Liver (tissue), 9 donors: Measurements from ENCODE around the genes RAB44 and MTCH1.

- PRO-cap, 5 experiments = no peak in any of the 5 experiments
- RAMPAGE, long total RNA, 2 experiments = no peak in any of the 2 experiments
- RRBS = no CpG with 5 or more reads among the region's 21 CpGs
Observed at GRCh38 chr6:36591756-36592771, 2.1 kb upstream of the SRSF3 start.

DNA sequence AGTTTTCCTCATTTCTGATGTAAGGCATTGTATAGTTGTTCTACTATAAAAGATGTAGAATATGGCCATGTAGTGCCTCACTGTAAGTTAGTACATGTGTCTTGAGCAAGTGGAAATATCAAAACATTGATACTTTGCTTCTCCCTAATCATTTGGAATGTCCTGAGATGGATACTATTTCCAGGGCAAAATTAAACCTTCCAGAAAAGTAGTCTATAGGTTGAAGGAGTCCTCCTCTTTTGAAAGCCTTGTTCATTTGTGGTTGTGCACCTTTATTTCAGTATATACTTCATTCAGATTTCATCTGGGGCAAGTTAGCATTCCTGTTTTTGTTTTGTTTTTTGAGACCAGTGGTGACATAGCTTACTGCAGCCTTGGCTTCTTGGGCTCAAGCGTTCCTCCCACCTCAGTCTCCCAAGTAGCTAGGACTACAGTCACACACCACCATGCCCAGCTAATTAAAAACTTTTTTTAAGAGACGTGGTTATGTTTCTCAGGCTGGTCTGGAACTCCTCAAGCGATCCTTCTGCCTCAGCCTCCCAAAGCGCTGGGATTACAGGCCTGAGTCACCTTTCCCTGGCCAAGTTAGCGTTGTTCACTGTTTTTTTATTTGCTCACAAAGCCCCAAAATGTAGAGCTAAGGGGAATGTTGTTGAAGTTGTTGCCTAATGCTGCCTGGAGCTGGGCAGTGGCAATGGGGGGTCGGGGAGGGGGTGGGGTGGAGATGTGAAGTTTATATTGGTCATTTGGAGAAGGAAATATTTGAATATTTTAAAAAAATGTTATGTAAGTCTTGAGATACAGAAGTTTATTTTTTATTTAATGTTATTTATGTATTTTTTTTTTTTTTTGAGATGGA lies 11.8 kb downstream of the SRSF3 start:
- PRO-cap, 5 experiments = no peak in any of the 5 experiments
- RAMPAGE, long total RNA, 2 experiments = no peak in any of the 2 experiments
- RRBS = no CpG with 5 or more reads among the region's 6 CpGs

- PRO-cap, 5 experiments = no peak in any of the 5 experiments
- RAMPAGE, long total RNA, 2 experiments = no peak in any of the 2 experiments
- RRBS = no CpG with 5 or more reads among the region's 5 CpGs
Observed at GRCh38 chr6:36611643-36612131, 17.5 kb downstream of the SRSF3 start.

- PRO-cap, 5 experiments = no peak in any of the 5 experiments
- RAMPAGE, long total RNA, 2 experiments = no peak in any of the 2 experiments
- RRBS = no CpG with 5 or more reads among the region's 14 CpGs
Observed at GRCh38 chr6:36633976-36634650, 40.0 kb downstream of the SRSF3 start.

- PRO-cap, 5 experiments = peak in 1 of 5 experiments; most common plus-strand start chr6:36682522 (in 1); most common minus-strand start chr6:36682385 (in 1)
- RAMPAGE, long total RNA, 2 experiments = no peak in any of the 2 experiments
- RRBS = no CpG with 5 or more reads among the region's 13 CpGs
Observed at GRCh38 chr6:36681939-36683231, 3.9 kb downstream of the CDKN1A start.

GRCh38 chr6:36697257-36698030 lies at the start of gene RAB44:
TSS of gene RAB44 (plus strand) at chr6:36697826.
- PRO-cap, 5 experiments = no peak in any of the 5 experiments
- RAMPAGE, long total RNA, 2 experiments = no peak in any of the 2 experiments
- RRBS = no CpG with 5 or more reads among the region's 8 CpGs

DNA sequence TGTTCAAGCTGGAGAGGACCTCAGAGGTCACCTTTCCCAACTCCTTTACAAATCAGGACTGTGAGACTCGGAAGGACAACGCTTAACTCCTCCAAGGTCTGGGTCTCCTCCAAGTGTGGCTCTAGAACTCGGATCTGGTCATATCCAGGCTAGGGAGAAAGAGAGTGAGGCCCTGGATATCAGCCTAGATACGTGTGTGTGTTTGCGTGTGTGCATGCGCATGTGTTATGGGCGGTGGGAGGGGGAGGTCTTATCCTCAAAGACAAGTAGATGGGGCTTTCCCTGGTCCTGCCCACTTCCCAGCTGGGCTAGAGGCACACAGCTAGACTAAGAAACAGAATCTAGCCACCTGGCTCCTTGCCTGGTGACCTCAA lies 13.3 kb downstream of the CPNE5 start:
- PRO-cap, 5 experiments = no peak in any of the 5 experiments
- RAMPAGE, long total RNA, 2 experiments = no peak in any of the 2 experiments
- RRBS = no CpG with 5 or more reads among the region's 7 CpGs

- PRO-cap, 5 experiments = no peak in any of the 5 experiments
- RAMPAGE, long total RNA, 2 experiments = no peak in any of the 2 experiments
- RRBS = no CpG with 5 or more reads among the region's 4 CpGs
Observed at GRCh38 chr6:36836393-36837191, 2.7 kb downstream of the CPNE5 start.

- PRO-cap, 5 experiments = no peak in any of the 5 experiments
- RAMPAGE, long total RNA, 2 experiments = no peak in any of the 2 experiments
- RRBS = no CpG with 5 or more reads among the region's 2 CpGs
Observed at GRCh38 chr6:36871682-36872020, 3.0 kb downstream of the PPIL1 start.

- PRO-cap, 5 experiments = no peak in any of the 5 experiments
- RAMPAGE, long total RNA, 2 experiments = no peak in any of the 2 experiments
- RRBS = no CpG with 5 or more reads among the region's 6 CpGs
Observed at GRCh38 chr6:36907769-36908380, 22.1 kb downstream of the C6orf89 start.

DNA sequence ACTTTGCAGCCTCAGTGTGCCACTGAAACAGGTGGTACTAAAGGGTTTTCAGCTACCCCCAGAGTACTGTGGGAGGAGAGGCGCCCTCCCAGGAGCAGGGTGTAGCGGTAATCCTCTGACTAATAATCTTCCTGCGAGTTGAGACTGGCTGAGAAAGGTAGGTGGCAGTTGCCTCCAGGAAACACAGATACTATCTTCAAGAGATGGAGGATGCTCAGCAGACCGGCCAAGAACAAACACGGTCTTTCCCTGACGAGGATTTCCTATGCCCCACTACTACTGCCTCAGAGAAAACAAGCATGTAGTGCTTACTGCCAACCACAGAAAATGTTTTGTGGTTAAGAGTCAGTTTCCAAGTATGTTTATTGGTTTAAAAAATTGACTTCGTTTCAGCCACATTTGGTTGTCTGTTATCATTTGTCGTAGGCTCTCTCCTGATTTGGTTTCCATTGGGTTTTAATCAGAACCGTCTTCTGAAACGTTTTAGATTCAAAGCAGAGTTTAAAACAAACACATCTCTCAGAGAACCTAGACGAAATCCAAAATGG lies 26.9 kb downstream of the C6orf89 start:
- PRO-cap, 5 experiments = no peak in any of the 5 experiments
- RAMPAGE, long total RNA, 2 experiments = no peak in any of the 2 experiments
- RRBS = no CpG with 5 or more reads among the region's 11 CpGs

DNA sequence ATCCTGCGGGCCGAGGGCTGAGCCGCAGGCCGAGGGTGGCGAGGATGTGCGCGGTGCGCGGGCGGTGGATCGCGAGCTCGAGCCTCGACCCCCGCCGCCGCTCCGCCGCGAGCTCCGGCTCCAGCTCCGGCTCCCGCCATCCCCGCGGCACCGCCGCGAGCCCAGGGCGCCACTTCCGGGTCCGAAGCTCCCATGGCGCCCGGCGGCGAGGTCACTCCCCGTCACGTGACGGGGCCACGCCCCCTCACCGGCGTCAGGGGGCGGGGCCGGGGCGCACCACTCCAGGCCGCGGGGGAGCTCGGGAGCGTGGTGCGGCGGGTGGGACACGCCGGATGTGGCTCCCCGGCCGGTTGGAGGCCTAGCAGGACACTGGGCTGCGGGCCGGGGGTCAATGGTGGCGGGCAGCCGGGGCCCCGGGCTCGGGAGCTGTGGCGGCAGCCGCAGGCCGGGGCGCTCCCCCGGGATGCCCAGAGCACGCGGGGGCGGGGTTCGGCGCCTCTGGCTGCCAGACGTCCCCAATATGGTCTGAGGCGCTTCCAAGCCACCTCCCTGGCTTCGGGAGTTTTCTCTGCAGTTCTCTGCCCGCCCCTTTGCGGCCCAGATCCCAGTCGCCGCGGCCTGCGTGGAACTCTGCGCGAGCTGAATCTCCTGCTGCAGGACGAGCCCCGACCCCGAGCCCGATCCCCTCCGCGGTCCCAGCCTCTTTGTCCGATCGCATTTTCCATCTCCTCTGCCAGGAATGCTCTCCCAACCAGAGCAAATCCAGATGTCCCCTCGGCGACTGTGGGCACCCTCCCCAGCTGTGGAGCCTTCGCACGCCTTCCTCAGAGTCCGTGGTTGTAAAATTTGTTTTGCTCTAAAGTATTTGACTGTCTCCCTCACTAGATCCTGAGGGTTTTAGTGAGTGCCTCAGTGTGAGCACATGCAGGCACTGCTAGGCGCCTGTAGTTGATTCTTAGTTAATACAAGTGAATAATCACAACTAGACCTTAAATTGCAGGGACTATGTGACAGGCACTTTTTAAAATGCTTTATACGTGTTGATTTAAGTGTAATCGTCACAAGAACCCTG lies at the start of gene MTCH1:
TSS of gene MTCH1 (minus strand) at position 217 of the 1,072 bp plus-strand sequence.
- PRO-cap, 5 experiments = peak in 5 of 5 experiments; most common plus-strand start position 607 of the sequence (in 4); most common minus-strand start position 168 of the sequence (in 4)
- RAMPAGE, long total RNA, 2 experiments = no peak in any of the 2 experiments
- RRBS = 2% methylated on average over 27 of the region's 97 CpGs

- PRO-cap, 5 experiments = no peak in any of the 5 experiments
- RAMPAGE, long total RNA, 2 experiments = no peak in any of the 2 experiments
- RRBS = no CpG with 5 or more reads among the region's 10 CpGs
Observed at GRCh38 chr6:37008609-37009118, 3.2 kb downstream of the FGD2 start.

DNA sequence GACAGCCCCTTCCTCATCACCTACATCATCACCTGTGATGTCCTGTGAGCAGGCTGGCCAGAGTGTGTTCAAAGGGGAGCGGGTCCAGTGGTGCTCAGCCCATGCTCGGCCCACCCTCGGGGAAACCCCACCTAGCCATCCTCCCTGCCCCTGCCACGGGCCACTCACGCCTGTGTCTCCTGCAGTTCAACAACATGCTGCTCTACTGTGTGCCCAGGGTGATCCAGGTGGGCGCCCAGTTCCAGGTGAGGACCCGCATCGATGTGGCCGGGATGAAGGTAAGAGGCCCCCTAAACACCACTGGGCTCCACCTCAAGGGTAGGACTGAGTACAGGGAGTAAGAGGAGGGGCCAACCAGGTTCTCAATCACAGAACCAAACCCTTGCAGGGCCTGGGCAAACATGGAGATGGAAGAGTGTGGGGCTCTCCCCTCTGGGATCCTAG lies 10.2 kb downstream of the FGD2 start:
- PRO-cap, 5 experiments = no peak in any of the 5 experiments
- RAMPAGE, long total RNA, 2 experiments = no peak in any of the 2 experiments
- RRBS = no CpG with 5 or more reads among the region's 9 CpGs

GRCh38 chr6:37102050-37103181 lies 67.5 kb upstream of the PIM1 start:
- PRO-cap, 5 experiments = peak in 5 of 5 experiments; most common plus-strand start chr6:37102509 (in 2); most common minus-strand start chr6:37102632 (in 3)
- RAMPAGE, long total RNA, 2 experiments = no peak in any of the 2 experiments
- RRBS = 2% methylated on average over 16 of the region's 41 CpGs

DNA sequence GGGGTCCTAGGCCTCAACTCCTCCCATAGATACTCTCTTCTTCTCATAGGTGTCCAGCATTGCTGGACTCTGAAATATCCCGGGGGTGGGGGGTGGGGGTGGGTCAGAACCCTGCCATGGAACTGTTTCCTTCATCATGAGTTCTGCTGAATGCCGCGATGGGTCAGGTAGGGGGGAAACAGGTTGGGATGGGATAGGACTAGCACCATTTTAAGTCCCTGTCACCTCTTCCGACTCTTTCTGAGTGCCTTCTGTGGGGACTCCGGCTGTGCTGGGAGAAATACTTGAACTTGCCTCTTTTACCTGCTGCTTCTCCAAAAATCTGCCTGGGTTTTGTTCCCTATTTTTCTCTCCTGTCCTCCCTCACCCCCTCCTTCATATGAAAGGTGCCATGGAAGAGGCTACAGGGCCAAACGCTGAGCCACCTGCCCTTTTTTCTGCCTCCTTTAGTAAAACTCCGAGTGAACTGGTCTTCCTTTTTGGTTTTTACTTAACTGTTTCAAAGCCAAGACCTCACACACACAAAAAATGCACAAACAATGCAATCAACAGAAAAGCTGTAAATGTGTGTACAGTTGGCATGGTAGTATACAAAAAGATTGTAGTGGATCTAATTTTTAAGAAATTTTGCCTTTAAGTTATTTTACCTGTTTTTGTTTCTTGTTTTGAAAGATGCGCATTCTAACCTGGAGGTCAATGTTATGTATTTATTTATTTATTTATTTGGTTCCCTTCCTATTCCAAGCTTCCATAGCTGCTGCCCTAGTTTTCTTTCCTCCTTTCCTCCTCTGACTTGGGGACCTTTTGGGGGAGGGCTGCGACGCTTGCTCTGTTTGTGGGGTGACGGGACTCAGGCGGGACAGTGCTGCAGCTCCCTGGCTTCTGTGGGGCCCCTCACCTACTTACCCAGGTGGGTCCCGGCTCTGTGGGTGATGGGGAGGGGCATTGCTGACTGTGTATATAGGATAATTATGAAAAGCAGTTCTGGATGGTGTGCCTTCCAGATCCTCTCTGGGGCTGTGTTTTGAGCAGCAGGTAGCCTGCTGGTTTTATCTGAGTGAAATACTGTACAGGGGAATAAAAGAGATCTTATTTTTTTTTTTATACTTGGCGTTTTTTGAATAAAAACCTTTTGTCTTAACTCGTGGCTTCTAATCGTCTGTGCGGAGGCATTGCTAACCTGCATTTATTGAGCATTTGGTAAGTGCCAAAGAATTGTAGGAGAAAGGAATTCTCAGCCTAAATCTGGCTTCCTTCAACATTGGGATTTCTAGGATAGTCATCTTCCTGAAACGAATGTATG lies 4.8 kb downstream of the PIM1 start:
- PRO-cap, 5 experiments = peak in 1 of 5 experiments; most common plus-strand start position 228 of the sequence (in 1)
- RAMPAGE, long total RNA, 2 experiments = no peak in any of the 2 experiments
- RRBS = no CpG with 5 or more reads among the region's 18 CpGs

DNA sequence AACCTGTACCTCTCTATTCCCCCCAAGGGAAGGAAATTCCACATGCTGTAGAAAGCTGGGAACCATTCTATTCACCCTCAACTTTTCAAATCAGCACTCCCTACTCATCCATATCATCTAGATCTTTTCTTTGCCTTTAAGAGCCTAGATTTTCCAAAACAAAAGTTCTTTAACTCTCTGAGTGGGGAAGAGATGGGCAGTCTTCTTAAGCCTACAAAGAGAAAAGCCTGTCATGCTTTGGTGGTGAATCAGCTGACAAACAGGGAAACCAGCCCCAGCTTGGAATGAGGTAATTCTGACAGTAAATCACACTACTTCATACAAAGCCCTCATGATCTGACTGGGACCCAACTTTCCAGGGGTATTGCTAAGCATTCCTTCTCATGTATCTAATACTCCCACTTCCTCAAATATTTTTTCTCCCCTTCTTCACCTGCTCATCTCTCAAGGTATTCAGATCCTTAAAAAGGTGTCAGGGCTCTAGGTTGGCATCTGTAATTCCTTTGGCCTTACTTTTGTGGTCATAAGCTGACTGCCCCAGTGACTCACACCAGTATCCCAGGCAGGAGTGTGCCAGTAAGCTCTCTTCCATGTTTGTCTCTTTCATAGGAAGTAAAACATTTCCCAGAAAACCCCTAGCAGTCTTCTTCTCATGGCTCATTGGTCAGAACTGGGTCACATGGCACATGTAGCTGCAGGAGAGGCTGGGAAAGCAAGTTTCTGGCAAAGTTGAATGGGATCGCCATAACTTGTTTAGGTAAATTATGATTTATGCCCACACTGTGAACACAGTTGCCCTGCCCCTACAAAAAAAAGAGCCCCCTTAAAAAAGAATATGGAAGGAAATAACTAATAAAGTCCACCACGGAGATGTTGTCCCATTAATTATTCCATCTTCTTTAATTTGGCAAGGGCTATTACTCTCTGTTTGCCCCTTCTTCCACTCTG lies 15.0 kb upstream of the TBC1D22B start:
- PRO-cap, 5 experiments = no peak in any of the 5 experiments
- RAMPAGE, long total RNA, 2 experiments = no peak in any of the 2 experiments
- RRBS = no CpG with 5 or more reads among the region's 2 CpGs

GRCh38 chr6:37506893-37507610 lies 7.4 kb upstream of the CCDC167 start:
- PRO-cap, 5 experiments = no peak in any of the 5 experiments
- RAMPAGE, long total RNA, 2 experiments = no peak in any of the 2 experiments
- RRBS = no CpG with 5 or more reads among the region's 10 CpGs

DNA sequence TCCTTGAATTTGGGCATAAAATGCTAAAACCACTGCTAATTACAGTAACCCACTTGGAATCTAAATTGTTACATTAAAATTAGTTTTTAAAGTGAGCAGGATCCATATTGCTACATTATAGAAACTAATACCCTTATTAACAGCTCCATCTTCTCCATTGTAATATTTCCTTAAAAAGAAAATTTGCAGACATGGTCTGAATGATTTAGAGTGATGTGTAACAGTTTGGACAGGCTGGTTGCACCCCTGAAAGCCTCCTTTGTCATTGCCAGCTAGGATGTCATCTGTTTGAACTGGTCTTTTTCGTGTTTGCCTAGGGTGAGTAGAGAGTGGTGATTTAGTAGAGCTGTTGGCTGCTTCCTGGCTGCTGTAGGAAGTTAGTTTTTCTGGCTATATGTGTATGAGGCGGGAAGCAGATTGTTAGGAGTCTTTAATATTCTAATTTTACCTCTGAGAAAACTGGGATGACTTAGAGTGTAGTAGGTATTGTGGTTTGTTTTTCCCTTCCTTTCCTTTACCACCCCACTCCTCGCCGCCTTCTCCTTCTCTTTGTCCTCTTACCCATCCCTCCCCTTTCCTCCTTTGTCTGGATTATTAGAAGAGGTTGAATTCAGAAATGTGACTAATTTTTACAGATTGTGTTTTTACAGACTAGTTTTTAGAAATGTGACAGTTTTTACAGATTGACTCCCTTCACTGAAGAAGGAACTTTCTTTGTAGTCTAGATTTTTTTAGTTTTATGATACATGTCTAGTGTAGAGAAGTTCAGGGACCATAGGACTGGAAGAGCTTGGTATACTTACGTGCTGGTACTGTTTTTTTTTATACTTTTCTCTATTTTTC lies 101.3 kb downstream of the ZFAND3 start:
- PRO-cap, 5 experiments = no peak in any of the 5 experiments
- RAMPAGE, long total RNA, 2 experiments = no peak in any of the 2 experiments
- RRBS = no CpG with 5 or more reads among the region's 5 CpGs

DNA sequence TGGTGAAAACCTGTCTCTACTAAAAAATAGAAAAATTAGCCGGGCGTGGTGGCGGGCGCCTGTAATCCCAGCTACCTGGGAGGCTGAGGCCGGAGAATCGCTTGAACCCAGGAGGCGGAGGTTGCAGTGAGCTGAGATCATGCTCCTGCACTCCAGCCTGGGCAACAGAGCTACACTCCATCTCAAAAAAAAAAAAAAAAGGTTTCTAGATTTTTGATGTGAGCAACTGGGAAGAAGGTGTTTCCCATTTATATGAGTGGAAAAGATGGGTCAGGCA lies 105.9 kb downstream of the ZFAND3 start:
- PRO-cap, 5 experiments = no peak in any of the 5 experiments
- RAMPAGE, long total RNA, 2 experiments = no peak in any of the 2 experiments
- RRBS = no CpG with 5 or more reads among the region's 7 CpGs